ENCODE data around the genes KCTD6 and FHIT.

DNA sequence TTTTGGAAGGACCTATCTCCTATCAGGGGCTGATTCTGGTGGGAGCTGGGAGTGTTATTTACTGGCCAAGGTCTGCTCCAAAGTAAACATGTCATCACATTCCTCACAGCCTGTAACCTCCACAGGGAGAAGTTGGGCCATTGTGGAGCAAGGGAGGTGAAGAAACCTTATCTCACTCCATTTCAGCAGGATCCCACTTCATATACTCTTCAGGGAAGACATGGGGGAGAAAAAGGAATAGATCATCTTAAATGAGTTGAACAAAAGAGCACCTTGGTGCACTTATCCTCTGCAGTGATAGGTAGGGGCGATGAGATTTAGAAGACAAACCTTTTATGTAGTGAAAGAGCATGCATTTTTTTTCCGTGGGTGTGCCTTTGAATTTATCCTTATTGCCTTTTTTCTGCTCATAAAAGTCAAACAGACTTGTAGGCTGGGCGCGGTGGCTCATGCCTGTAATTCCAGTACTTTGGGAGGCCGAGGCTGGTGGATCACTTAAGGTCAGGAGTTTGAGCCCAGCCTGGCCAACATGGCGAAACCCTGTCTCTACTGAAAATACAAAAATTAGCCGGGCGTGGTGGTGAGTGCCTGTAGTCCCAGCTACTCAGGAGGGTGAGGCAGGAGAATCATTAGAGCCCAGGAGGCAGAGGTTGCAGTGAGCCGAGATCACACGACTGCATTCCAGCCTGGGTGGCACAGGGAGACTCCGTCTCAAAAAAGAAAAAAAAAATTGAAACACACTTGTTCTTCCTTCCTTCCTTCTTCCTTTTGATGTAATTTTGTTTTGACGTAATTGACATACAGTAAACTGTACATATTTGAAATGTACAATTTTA, 15.5 kb upstream of the FLNB start:
- PRO-cap, result no peak
- RAMPAGE, long total RNA, 2 experiments, result no peak in any of the 2 experiments

GRCh38 chr3:58044721-58045187, 36.5 kb downstream of the FLNB start:
- PRO-cap, result no peak
- RAMPAGE, long total RNA, 2 experiments, result no peak in any of the 2 experiments

DNA sequence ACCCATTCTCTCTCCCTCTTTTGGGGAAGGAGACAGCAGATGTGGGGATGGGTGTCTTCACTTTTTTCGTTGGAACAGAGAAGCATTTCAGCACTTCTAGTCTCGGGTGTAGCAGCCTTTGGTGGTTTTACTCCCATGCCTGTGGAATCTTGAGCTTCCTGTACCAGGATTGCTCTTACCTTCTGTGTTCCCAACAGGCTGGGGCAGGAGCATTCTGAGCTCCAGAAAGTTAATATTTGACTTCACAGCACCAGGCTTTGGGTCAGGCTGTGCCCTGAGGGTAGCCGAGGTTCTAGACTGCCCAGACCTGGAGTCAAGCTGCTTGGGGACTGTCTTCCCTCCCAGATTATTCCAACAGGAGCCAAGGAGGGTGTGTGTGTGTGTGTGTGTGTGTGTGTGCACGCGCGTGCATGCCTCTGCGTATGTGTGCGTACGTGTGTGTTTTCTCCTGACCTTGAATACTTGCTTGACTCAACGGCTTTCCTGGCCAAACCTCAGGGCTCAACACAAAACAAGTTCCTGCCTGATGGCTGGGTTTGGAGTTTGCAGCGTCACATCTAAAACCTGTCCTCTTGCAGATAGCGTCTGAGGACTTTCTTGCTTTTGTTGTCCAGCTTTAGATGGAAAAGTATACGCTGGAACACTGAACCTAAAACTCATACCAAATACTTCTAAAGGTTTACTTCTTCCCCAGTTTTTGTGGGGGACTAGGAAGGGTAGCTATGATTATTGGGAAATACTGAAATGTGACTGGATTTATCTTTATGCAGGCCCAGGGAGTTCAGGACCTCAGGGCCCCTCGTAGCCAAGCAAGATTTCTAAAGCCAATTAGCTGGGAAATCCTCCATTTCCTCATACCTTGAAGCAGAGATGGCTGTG, 94.9 kb downstream of the FLNB start:
- PRO-cap, result no peak
- RAMPAGE, long total RNA, 2 experiments, result no peak in any of the 2 experiments

DNA sequence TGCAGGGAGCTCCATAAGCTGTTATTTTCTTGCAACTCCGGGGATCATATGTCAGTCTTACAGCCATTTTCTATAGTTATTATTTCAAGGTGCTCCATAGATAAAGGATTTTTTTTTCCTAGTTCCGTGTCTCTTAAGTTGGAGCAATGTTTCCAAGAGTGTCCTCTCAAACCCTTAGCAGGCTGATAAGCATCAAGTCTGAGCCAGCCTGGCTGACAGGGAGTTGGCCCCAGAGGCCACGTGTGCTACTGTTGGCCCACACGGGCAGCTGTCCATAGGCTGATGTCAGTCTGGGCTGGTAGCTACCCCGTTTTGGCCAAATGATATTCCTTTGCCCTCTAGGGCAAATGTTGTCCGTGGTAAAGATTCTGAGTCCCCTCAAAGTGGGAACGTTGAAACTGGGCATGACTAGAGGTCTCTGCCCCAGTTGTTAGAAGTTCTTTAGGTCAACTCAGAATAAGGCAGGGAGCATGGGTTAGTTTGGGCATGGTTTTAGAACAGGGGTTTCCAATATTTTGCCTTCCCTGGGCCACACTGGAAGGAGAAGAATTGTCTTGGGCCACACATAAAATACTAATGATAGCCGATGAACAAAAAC, 99.4 kb downstream of the FLNB start:
- PRO-cap, result no peak
- RAMPAGE, long total RNA, 2 experiments, result no peak in any of the 2 experiments

DNA sequence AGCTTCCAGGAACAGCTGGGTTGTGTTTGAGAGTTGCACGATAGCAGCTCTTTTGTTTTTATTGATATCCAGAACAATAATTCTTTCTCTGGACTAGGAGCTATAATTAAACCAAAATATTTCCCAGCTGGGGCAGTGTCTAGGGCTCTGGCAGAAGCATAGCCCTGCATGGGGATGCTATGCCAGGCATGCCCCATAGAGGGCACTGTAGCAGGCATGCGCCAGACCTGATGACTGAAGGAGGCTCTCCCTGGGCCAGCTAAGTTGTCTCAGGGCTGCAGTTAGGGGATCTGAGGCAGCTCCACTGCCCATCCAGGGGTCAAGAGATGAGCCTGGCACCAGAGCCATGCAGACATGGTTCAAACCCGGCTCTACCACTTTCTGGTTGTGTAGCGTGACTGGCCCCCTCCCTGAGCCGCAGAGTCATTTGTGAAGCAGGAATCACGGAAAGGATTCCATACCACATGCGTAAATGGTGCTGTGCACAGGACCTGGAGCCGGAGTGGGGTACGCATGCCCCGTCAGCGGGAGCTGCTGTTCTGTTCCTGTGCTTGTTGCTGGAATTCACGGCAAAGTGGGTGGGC, 43.3 kb downstream of the DNASE1L3 start:
- PRO-cap, result no peak
- RAMPAGE, long total RNA, 2 experiments, result no peak in any of the 2 experiments

DNA sequence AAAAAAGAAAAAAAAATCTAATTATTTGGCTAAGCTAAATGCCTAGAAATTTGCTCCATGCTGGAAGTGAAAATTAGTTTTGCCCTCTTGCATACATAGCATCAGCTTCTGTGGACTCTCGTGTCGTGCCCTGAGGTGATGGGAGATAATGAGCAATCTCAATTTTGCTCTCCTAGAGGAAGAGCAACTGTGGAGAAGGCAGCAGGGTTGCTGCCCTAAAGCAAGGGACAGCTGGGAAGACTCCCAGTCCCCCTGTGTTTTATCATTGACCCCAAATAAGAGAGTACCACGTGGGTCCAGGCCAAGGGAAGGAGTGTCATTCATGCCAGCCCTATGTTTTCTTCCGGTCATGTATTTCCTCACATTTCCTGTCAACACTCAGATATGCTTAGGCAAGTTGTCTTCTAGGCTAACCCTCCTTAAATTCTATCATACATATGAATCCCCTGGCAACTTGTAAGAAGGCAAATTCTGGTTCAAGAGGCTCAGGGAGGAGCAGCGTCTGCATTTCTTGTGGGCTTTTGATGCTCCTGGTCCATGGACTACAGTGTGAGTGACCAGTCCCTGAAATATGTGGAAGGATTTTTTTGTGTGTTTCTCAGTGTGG, 32.1 kb upstream of the RPP14 start:
- PRO-cap, result no peak
- RAMPAGE, long total RNA, 2 experiments, result no peak in any of the 2 experiments

DNA sequence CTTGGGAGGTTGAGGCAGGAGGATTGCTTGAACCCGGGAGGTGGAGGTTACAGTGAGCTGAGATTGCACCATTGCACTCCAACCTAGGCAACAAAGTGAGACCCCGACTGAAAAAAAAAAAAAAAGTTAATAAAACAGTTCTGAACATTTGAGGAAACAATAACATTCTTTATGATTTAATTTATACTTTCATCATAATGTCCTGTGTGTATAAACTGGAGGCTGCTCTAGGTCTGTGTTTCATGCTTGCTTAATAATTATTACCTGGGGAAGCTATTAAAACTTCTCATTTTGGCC, 28.0 kb downstream of the PXK start:
- PRO-cap, result no peak
- RAMPAGE, long total RNA, 2 experiments, result no peak in any of the 2 experiments

- PRO-cap, result no peak
- RAMPAGE, long total RNA, 2 experiments, result no peak in any of the 2 experiments
These were observed 20.5 kb upstream of the KCTD6 start for GRCh38 chr3:58471277-58471929.

DNA sequence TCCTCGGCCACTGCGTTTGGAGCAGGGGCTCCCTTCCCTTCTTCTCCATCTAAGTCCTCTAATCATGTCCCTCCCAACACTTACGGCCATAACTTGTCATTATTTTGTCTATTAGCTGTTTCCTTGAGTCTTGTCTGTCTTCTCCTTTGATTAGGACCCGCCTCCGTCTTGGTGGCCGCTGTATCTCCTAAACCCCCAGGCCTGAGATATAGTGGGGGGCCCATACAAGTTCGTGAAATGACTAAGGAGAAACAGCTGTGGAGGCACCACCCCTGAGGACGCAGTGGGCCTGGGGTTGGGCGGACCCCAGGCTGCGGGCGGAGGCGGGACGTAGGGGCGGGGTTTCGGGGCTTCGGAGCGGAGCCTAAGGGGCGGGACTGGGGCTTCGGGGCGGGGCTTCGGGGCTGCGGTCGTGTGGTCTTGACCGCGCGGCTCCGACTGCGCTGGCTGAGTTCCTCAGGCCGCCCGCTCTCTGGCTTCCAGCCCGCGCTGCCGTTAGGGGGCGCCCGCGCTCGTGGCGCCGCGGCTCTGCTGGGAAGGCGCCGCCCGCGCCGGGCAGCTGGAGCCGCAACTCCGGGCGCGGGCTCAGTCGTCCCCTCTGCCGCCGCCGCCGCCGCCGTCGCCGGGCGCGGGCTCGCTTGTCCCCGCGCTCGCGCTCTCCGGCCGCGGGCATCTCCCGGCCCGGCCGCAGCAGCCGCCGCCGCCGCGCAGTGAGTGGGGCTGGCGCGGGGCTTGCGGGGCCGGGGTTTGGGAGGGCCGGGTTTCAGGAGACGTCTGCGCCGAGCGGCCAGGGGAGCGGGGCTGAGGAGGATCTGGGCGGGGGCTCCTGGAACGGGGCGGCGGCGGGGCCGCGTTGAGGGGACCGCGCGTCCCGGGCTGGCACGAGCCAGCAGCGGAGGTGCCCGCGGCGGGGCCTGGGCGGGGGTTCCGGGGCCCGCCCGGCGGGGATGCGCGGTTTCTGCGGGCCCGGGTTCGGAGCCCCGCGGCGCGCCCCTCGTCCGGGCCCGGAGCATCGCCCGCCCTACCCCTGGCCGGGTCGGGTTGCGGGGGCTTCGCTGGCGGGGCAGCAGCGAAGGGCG, at the start of gene KCTD6:
TSS of gene KCTD6 (plus strand) at position 637 of the 1,079 bp plus-strand sequence.
- PRO-cap, result bidirectional peak, plus-strand start at position 437 of the sequence, minus-strand start at position 285 of the sequence; bidirectional peak, plus-strand start at position 641 of the sequence, minus-strand start at position 491 of the sequence
- RAMPAGE, long total RNA, 2 experiments, result no peak in any of the 2 experiments

DNA sequence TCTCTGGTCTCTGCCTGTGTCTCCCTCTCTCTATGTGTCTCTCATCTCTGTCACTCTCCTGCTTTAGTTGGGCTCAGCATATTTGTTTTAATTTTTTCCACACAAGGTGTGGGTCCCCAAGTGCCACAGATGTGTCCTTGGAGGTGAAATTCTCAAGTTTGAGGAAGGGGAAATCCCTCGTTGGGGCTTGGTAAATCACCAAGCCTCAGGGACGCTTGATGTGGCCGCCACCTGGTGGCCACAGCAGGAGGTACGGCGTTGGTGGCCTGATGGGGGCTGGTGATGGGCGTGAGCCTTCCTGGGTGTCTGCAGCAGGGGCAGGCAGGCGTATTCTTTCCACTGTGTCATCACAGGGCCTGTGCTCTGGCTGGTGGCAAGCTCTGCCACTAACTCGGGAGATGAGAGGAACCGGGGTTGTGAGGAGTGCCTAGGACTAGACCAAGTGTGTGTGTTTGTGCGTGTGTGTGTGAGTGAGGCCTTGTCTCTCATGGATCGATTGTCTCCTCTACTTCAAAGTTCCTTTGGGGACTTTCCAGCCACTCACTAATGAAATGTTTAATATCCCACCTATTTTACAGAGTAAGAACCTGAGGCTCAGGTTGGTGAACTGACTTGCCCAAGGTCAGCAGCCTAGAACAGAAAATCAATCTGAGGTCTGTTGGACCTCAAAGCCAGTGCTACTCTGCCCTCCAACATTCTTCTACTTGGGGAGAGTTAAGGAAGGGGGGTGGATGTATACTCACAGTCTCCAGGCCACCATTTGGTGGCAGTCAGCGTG, 4.1 kb downstream of the ACOX2 start:
- PRO-cap, result no peak
- RAMPAGE, long total RNA, 2 experiments, result no peak in any of the 2 experiments

DNA sequence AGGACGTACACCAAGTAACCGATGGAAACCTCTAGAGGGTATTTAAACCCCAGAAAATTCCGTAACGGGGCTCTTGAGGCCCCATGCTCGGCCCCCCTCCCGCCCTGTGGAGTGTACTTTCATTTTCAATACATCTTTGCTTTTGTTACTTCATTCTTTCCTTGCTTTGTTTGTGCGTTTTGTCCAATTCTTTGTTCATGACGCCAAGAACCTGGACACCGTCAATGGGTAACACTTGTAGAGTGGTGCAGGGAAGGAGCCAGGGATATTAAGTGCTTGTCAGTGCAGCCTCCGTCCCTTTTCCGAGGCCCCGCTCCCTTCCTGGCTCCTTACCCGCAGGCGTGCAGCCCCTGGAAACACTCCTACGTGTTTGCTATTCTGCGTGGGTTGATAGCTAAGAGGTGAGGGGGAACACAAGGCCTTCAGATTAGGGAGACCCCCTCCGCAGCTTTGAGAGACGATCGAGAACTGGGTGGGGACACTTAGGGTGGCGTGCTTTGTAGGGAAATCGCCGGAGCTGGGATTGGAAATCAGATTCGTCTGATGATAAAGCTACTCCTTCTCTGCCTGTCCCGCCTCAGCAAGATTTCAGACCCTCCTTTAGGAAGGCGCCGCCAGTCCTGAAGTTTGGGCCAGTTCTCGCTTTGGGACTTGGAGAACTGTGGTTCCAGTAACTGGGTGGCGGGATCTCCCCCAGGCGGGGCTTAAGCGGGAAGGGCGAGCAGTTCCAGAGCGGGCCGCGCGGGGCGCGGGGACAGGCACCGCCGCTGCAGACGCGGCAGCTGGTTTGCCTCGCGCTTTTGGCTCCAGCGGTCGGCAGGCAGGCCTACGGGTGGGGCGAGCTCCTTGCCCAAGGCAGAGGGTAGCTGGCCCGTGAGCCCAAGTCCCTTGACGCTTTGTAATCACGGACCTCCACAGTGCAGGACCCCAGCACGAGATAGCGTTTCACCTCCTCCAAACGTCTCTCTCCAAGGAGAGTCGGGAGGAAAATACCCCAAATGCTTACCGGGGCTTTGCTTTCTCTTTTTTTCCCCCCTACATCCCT, 7.9 kb upstream of the FAM107A start:
- PRO-cap, result no peak
- RAMPAGE, long total RNA, 2 experiments, result no peak in any of the 2 experiments

GRCh38 chr3:58670599-58671225, 4.1 kb upstream of the FAM3D start:
- PRO-cap, result no peak
- RAMPAGE, long total RNA, 2 experiments, result no peak in any of the 2 experiments

- PRO-cap, result no peak
- RAMPAGE, long total RNA, 2 experiments, result no peak in any of the 2 experiments
These were observed 13.5 kb upstream of the FAM3D start for GRCh38 chr3:58679910-58680549.

- PRO-cap, result no peak
- RAMPAGE, long total RNA, 2 experiments, result no peak in any of the 2 experiments
These were observed 9.0 kb downstream of the CFAP20DC start for GRCh38 chr3:59040744-59041301.

GRCh38 chr3:61251141-61251711, at the start of gene FHIT:
Gene FHIT (minus strand): TSS chr3:61251452.
- PRO-cap, result bidirectional peak, plus-strand start at chr3:61251607, minus-strand start at chr3:61251452
- RAMPAGE, long total RNA, 2 experiments, result no peak in any of the 2 experiments

- PRO-cap, result no peak
- RAMPAGE, long total RNA, 2 experiments, result start-site peak on the plus strand in 1 of 2 experiments, at chr3:61642538-61643169 at its widest, 15 reads per replicate
These were observed 81.2 kb downstream of the PTPRG start for GRCh38 chr3:61642315-61643291.

DNA sequence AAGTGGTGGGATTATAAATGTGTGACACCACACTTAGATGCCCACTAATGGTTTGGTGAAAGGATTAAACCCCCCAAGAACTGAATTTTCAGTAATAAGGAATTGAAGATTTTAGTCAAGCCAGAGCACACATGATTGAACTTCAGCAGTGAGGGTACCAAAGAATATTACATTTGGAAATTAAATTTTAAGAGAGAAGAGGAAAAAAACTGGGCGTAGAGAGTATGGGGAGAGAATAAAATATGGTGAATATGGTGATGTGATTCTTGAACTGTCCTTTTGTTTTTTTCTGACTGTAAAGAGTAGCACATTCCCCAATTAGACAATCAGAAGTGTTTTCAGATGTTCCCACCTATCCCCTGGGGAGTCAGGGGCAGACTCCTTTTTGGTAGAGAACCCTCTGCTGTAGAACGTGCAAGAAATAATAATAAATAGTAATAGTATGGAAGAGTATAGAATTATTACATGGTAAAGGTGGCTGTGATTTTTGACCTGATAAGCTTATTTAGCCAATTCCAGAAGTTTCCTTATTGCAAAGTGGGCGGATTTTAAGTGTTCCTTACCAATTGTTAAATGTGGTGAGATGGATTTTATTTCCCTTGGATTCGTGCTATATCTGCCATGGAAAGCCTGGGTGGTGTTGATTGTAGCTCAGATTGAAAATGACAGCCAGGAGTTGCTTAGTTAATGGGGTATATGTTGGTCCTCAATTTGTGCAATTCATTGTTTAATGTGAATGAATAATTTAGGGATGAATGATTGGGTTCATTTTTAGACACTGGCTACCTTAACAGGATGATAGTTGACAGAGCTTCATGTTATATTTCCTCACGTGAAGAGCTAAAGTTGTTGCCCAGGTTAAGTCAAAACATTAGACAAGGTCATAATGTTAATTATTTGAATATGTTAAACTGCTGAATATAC, 208.4 kb downstream of the PTPRG start:
- PRO-cap, result no peak
- RAMPAGE, long total RNA, 2 experiments, result start-site peak on the plus strand in 1 of 2 experiments, centred at position 221 of the sequence, 13 reads per replicate

- PRO-cap, result no peak
- RAMPAGE, long total RNA, 2 experiments, result no peak in any of the 2 experiments
These were observed 219.0 kb downstream of the PTPRG start for GRCh38 chr3:61780300-61780776.

DNA sequence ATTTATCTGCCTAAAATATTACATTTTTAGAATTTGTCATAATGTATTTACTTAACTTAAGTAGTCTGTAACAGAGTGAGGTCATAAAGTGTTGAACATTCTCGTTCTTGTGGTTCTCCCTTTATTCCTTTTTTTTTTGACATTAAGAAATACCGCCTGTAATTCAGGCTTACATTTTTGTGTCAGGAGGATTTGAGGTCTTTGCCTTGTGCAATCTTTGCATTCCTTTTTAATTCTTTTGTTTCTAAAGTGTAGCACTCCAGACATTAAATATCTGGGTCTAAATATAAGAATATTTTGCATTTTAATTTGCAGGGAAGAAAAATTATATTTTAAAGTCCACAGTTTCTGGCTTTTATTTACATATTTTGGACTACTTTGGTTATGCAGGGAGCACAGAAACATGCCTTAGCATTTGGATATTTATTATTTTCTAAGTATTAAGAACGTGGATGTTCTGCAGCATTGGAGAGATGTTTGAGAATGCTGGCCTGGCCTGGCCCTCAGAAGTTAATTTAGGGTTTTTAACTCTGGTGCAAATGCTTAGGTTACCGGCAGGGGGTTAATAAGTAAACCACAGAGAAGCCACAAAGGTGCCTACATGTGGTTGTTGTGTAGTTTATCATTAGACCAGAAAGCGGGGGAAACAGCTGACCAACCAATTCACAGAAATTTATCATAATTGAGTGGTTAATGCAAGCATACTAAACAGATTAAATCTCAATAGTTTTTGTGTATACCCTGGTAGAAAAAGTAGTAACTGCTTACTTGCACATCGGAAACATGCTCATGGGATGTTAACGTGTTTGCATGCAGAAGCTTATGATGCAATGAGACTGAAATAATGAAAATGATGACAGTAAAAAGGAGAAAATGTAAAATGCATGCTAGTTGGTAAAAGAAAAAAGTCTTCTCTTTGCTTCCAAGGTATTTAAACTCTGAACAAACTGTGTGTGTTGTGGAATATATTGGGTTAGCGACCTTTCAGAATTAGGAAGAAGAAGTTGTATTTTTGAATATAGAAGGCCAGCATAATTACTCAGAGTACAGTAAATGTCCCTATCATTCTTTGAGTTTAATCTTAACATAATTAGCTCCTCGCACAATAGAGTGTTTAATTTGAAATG, 315.9 kb downstream of the PTPRG start:
- PRO-cap, result no peak
- RAMPAGE, long total RNA, 2 experiments, result no peak in any of the 2 experiments

DNA sequence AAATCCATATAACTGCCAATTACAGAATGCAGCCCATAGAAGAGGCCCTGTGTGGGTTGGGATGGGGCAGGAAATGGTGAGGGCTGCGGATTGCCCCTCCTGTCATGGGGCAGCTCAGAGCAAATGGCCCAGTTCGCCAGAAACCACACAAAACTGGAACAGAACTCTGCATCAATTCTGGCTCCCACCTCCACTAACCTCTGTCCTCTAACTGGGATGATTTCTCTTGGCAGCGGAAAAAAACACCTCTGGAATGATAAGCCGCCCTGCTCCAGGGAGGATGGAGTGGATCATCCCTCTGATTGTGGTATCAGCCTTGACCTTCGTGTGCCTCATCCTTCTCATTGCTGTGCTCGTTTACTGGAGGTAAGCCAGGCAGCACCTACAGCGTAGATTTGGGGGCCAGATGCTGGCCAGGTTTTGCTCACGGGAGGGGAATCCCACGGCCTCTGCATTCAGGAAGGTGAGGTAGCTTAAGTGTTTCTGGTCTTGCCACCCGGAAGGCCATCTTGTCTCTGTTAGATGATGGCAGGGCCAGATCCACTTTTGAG, 100.1 kb upstream of the C3orf14 start:
- PRO-cap, result no peak
- RAMPAGE, long total RNA, 2 experiments, result no peak in any of the 2 experiments